Lower leg skin (tissue), 2 donors: ENCODE results near the genes SLC5A12 and METTL15.

- PRO-cap = no peak
- RAMPAGE, long total RNA, 2 experiments = no peak in any of the 2 experiments
These were observed 78.4 kb upstream of the DBX1 start for GRCh38 chr11:20238692-20239117.

- PRO-cap = no peak
- RAMPAGE, long total RNA, 2 experiments = no peak in any of the 2 experiments
These were observed 439.9 kb upstream of the ANO5 start for GRCh38 chr11:21752643-21753656.

- PRO-cap = no peak
- RAMPAGE, long total RNA, 2 experiments = no peak in any of the 2 experiments
These were observed 110.1 kb upstream of the ANO5 start for GRCh38 chr11:22082842-22083183.

DNA sequence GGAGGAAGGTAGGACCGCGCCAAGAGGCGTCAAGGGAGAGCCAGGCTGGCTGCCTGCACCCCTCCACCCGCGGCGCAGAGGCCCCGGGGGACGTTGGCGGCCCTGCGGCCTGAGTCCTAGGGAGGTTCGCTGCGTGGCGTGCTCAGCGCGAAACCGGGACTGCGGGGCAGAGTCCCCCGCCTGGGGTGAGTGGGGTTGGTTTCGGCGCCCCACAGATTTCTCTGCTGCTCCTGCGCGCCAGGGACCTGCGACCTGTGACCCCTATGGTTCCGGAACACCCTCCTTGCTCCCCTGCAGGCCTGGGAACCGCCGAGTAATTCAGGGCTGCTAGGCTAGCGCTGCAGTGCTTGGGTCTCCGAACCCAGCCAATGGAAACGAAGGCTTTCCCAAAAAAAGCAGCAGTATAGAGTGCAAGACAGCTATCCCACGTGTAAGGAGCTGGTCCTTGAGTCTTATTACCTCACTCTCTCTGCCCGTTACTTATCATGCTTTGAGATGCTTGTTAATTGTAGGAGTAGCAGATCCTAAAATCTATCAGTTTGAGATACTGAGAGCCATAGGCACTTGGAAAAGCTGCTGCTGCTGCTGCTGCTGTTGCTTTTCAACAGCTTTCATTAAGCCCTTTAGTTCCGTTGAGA lies 759 bp downstream of the ANO5 start:
- PRO-cap = no peak
- RAMPAGE, long total RNA, 2 experiments = no peak in any of the 2 experiments

- PRO-cap = no peak
- RAMPAGE, long total RNA, 2 experiments = no peak in any of the 2 experiments
These were observed 10.9 kb downstream of the GAS2 start for GRCh38 chr11:22677195-22677910.

DNA sequence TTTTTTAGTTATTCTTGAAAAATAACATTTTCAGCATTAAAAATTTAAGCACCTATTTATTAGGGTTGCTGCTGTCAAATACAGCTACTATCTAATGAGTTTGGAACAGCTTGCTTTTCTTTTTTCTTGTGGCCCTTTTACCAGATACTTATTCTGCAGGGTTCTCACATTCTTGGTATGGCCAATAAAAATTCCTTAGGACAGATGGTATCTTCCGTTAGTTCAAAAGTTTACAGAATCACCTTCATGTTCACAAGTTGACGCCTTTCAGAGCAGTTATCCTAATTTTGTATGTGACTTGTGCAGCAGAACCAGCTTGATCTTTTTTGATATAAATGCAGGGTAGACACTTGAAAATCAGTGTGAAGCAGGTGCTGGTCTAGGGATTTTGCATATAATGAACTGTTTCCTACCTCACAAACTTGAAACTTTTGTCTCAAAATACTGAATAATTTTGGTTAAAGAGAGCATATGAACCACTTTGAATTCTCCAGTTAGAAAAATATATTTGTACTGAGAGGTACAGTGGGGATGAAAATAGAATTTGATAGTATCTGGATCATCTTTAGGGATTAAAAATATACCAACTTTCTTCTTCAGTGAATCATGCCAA lies 13.7 kb downstream of the GAS2 start:
- PRO-cap = no peak
- RAMPAGE, long total RNA, 2 experiments = no peak in any of the 2 experiments

- PRO-cap = no peak
- RAMPAGE, long total RNA, 2 experiments = no peak in any of the 2 experiments
These were observed 720.5 kb upstream of the ANO3 start for GRCh38 chr11:25611407-25611780.

- PRO-cap = no peak
- RAMPAGE, long total RNA, 2 experiments = no peak in any of the 2 experiments
These were observed at the start of gene SLC5A12 for GRCh38 chr11:26721819-26722383. Gene SLC5A12 (minus strand): TSS chr11:26722060.

GRCh38 chr11:26841808-26842116 lies 119.9 kb upstream of the SLC5A12 start:
- PRO-cap = no peak
- RAMPAGE, long total RNA, 2 experiments = no peak in any of the 2 experiments

GRCh38 chr11:26847412-26848135 lies 125.7 kb upstream of the SLC5A12 start:
- PRO-cap = no peak
- RAMPAGE, long total RNA, 2 experiments = no peak in any of the 2 experiments

DNA sequence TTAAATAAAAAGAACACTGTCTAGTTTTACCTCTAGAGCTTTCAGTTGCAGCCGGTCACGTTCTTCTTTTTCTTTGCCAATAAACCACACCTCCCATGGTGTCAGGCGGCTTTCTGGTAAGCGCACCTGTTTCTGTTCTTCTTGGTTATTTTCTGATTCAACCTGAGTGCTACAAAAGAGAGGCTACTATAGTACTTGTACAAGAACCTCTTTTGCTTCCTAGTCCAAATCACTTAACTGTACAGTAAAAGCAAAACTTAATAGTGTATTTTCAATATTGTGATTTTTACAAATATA lies 5.7 kb downstream of the CCDC34 start:
- PRO-cap = no peak
- RAMPAGE, long total RNA, 2 experiments = no peak in any of the 2 experiments

- PRO-cap = no peak
- RAMPAGE, long total RNA, 2 experiments = no peak in any of the 2 experiments
These were observed 25.1 kb upstream of the CCDC34 start for GRCh38 chr11:27388151-27388421.

DNA sequence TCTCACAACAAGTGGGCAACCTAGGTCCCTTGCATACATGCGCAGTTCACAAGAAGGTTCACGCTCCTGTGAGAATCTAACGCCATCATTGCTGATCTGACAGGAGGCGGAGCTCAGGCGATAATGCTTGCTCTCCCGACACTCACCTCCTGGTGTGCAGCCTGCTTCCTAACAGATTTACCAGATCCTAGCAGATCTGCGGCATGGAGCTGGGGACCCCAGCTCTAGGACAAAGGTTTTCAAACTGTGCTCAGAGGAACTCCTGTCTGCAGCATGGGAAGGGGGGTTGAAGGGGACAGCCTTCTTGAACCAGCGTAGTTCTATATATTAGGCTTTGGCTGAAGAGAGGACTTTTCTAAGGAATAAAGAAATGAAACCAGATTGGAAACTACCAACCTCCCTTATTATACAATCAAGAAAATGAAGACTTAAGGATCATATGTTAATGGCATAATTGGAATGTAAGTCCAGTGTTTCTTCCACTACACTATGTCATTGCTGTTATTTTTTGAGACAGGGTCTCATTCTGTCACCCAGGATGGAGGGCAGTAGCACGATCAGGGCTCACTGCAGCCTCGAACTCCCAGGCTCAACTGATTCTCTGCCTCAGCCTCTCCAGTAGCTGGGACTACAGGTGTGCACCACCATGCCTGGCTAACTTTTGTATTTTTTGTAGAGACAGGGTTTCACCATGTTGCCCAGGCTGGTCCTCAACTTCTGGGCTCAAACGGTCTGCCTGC lies 17.0 kb downstream of the LIN7C start:
- PRO-cap = no peak
- RAMPAGE, long total RNA, 2 experiments = no peak in any of the 2 experiments

DNA sequence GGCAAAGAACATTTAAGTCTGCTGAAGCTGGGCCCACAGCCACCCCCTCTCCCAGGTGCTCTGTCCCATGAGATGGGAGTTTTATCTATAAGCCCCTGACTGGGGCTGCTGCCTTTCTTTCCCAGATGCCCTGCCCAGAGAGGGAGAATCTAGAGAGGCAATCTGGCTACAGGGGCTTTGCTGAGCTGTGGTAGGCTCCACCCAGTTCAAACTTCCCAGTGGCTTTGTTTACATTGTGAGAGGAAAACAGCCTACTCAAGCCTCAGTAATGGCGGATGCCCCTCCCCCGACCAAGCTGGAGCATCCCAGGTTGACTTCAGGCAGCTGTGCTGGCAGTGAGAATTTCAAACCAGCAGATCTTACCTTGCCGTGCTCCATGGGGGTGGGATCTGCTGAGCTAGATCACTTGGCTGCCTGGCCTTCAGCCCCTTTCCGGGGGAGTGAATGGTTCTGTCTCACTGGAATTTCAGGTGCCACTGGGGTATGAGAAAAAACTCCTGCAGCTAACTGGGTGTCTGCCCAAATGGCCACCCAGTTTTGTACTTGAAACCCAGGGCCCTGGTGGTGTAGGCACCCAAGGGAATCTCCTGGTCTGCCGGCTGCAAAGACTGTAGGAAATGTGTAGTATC lies 12.2 kb downstream of the BDNF start:
- PRO-cap = no peak
- RAMPAGE, long total RNA, 2 experiments = no peak in any of the 2 experiments

- PRO-cap = no peak
- RAMPAGE, long total RNA, 2 experiments = no peak in any of the 2 experiments
These were observed 16.6 kb upstream of the BDNF start for GRCh38 chr11:27716864-27717274.

GRCh38 chr11:27718201-27718847 lies 18.1 kb upstream of the BDNF start:
- PRO-cap = no peak
- RAMPAGE, long total RNA, 2 experiments = no peak in any of the 2 experiments

GRCh38 chr11:27719620-27719990 lies 19.4 kb upstream of the BDNF start:
- PRO-cap = no peak
- RAMPAGE, long total RNA, 2 experiments = no peak in any of the 2 experiments

DNA sequence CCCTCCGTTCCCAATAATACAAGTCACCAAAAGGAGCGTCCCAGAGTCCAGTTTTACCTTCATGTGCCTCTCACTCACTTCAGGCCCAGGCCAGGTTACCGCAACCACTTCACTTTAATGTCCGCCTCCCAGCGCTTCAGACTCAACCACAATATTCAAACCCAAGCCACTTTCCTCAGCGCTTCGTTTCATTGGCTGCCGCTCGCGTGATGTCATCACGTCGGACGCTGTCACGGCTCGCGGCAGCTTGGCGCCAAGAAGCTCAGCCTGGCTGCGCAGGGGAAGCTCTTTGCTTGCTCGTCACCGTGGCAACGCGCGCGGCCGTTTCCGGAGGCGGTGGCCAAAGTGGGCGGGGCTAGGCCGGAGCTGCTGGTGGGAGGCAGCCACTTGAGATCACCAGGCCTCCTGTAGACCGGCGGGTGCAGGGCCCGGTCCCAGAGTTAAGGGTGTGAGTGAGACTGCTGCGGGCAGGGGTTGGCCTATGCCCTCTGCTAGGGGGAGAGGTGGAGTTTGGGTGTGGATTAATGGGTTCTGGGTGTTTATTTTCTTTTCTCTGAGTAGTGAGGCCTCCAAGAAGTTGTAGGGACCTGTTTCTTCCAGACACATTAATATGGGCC lies at the start of gene METTL15:
Gene METTL15, plus strand, starts transcription at position 382 of the 617 bp plus-strand sequence.
- PRO-cap = bidirectional peak, plus-strand start at position 352 of the sequence, minus-strand start at position 150 of the sequence
- RAMPAGE, long total RNA, 2 experiments = start-site peak on the plus strand in 2 of 2 experiments, centred at positions 383 to 395 of the sequence, 38 to 92 reads per replicate; start-site peak on the minus strand in 1 of 2 experiments, centred at position 144 of the sequence, 11 reads per replicate

GRCh38 chr11:28126712-28127214 lies 18.6 kb downstream of the METTL15 start:
- PRO-cap = no peak
- RAMPAGE, long total RNA, 2 experiments = no peak in any of the 2 experiments

- PRO-cap = no peak
- RAMPAGE, long total RNA, 2 experiments = no peak in any of the 2 experiments
These were observed 3.2 kb downstream of the ARL14EP start for GRCh38 chr11:30325954-30326754.